Parotid gland (tissue), 1 donor: ENCODE data around the genes MYNN and LRRC34.

GRCh38 chr3:165211669-165212208 is 15.6 kb upstream of the SLITRK3 start:
- PRO-cap = no peak

- PRO-cap = no peak
Observed at GRCh38 chr3:167864527-167864734, 128.9 kb downstream of the SERPINI1 start.

GRCh38 chr3:167870688-167871153 is 135.2 kb downstream of the SERPINI1 start:
- PRO-cap = no peak

GRCh38 chr3:168859179-168859661 is 763.5 kb upstream of the GOLIM4 start:
- PRO-cap = no peak

GRCh38 chr3:168878099-168878461 is 782.4 kb upstream of the GOLIM4 start:
- PRO-cap = no peak

DNA sequence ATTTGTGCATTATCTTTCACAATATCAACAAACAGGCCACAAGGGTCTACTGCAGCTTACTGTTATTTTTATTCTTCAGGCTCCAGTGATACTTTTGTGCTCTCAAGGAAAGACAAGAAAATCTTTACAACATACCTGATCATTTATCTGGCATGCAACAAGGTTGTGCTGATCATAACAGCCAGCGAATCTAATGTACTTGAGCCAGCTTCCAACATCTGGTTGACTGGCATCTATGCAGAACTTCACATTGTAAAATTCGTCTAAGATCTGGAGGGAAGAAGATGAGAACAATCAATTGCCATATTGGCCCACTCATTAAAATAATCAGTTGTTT is 520.0 kb downstream of the MECOM start:
- PRO-cap = no peak

GRCh38 chr3:169266983-169267435 is 396.5 kb downstream of the MECOM start:
- PRO-cap = no peak

- PRO-cap = no peak
Observed at GRCh38 chr3:169307214-169307717, 356.2 kb downstream of the MECOM start.

DNA sequence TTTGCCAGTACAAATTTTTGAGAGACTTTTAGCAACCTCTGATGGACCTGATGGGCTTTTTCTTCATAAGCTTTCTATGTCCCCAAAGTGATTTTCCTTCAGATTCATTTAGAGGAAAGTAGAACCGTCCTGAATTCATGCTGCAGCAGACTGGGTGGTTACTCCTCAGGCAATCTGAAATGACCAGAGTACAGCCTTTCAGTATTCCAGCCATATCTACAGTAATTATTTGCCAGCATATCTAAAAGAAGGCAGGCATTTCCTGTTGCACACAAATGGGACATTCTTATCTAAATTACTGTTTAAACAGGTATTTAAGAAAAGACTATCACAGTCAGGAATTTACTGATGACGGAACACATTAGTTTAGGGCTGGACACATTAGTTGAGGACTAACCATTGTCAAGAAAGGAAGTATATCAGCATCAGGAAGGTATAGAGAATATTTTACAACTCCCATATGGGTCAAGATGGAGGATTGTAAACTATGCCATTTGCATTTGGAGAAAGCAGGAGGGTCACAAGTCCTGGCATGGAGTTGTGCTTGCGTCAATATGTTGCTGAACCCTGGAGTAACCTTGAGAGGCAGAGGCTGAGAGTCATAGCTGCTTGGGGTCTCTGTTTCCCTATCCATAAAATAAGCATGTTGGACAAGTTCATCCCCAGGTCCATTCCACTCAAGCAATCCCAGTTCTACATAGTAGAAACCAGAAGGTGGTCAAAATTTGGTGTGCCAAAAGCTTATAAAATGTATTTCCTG is 273.8 kb downstream of the MECOM start:
- PRO-cap = no peak

- PRO-cap = bidirectional peak, plus-strand start at chr3:169772841, minus-strand start at chr3:169772821; bidirectional peak, plus-strand start at chr3:169773410, minus-strand start at chr3:169773330
Observed at GRCh38 chr3:169772559-169773510, at the start of gene MYNN. TSS of gene MYNN (plus strand) at chr3:169773396.

DNA sequence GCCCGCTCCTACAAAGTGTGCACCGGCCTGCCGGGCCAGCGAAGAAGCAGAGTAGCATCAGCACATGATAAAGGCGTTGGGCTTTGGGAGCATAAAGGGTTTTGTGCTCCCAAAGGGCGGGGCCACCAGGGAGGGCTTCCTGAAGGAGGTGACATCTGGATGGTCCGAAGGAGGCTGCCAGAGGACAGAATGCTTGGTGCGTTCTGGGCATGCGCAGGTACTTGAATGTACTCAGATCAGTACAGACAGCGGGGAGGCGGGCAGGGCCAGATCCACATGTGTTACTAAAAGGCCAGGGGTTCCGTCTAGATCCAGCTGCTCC is at the start of gene LRRC34:
Gene LRRC34, minus strand, starts transcription at position 75 of the 322 bp plus-strand sequence.
- PRO-cap = no peak

DNA sequence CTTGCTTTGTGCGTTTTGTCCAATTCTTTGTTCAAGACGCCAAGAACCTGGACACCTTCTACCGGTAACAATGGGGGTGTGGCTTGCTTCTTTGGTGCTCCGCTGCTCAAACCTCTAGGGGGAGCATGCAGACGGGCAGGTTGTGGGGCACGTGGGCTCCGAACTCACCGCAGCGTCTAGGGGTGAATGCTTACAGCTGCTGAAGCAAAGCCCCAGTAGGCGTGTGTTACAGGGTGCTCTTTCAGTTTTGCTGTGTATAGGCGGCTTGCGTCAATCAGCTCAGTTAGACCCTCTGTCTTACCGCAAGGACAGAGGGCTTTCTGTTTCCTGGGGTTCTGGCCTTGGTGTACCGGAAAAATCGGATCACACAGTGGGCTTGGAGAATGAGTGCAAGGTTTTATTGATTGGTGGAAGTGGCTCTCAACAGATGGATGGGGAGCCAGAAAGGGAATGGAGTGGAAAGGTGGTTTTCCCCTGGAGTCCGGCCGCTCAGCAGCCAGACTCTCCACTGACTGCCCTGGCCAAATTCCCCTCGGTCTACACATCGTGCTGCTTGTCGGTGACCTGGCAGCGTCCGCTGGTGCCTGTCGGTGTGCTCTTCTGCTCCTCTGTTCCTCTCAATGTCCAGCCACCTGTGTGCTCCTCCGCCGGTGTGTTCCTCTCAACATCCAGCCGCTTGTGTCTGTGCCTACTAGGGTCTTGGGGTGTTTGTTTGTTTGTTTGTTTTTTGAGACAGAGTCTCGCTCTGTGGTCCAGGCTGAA is 1.3 kb upstream of the LRRC34 start:
- PRO-cap = no peak

- PRO-cap = no peak
Observed at GRCh38 chr3:169940647-169940848, 26.1 kb upstream of the SEC62 start.

DNA sequence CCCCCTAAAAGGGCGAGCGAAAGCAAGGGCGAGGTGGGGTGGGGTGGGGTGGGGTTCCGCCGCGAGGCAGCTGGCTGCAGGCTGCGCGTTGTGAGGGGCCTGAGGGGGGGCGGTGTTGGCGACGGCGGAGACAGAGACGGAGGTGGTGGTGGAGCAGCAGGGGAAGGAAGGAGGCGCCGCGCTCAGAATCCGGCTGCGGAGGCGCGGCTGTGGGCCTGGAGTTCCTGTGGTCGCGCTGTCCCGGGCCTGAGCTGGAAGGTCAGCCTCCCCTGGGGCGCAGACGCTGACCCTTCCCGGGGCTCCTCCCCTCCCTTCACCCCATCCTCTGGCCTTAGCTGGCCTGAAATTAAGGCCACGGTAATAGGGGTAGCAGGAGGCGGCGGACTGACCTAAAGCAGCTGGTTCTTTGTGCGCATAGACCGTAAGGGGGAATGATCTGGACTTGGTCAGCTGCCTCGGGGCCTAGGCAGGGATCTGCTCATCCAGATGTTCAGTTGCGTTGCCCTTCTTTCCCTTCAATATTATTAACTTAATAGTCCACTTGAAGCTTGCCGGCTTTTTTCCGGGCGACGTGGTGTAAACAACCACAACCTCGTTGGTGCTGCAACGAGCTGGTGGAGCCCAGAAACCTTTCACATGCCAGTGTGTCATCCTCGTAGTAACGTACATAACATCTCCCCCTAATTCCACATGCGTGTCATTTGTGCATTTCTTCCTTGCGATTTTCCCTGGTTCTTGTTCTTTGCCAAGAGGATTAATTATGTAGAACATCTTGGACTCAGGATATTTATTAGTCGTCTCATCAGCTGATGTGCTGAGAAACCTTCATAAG is 532 bp downstream of the SEC62 start:
- PRO-cap = unidirectional peak, plus-strand start at position 149 of the sequence; bidirectional peak, plus-strand start at position 360 of the sequence, minus-strand start at position 317 of the sequence

- PRO-cap = no peak
Observed at GRCh38 chr3:169968152-169968716, 1.6 kb downstream of the SEC62 start.

- PRO-cap = no peak
Observed at GRCh38 chr3:169975452-169975753, 8.8 kb downstream of the SEC62 start.

DNA sequence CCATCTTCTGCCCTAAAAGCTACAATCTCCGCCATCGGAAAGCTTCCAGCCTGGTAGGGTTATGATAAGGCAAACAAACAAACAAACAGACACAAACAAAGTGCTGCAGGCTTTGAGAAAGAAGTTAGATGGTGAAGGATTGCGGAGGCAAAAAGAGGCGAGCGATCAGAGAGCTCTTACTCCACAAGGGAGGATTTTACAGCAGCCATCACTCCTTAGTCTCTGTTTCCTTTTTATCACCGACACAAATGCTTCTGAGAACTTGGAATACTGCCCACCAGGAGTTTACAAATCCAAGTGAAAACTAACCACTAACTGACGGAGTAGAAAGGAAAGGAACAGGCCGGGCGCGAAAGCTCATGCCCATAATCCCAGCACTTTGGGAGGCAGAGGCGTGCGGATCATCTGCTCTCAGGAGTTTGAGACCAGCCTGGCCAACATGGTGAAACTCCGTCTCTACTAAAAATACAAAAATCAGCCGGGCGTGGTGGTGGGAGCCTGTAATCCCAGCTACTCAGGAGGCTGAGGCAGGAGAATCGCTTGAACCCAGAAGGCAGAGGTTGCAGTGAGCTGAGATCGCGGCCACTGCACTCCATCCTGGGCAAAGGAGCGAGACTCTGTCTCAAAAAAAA is 35.5 kb upstream of the GPR160 start:
- PRO-cap = unidirectional peak, plus-strand start at position 318 of the sequence

GRCh38 chr3:170075546-170075875 is 37.7 kb downstream of the GPR160 start:
- PRO-cap = no peak

DNA sequence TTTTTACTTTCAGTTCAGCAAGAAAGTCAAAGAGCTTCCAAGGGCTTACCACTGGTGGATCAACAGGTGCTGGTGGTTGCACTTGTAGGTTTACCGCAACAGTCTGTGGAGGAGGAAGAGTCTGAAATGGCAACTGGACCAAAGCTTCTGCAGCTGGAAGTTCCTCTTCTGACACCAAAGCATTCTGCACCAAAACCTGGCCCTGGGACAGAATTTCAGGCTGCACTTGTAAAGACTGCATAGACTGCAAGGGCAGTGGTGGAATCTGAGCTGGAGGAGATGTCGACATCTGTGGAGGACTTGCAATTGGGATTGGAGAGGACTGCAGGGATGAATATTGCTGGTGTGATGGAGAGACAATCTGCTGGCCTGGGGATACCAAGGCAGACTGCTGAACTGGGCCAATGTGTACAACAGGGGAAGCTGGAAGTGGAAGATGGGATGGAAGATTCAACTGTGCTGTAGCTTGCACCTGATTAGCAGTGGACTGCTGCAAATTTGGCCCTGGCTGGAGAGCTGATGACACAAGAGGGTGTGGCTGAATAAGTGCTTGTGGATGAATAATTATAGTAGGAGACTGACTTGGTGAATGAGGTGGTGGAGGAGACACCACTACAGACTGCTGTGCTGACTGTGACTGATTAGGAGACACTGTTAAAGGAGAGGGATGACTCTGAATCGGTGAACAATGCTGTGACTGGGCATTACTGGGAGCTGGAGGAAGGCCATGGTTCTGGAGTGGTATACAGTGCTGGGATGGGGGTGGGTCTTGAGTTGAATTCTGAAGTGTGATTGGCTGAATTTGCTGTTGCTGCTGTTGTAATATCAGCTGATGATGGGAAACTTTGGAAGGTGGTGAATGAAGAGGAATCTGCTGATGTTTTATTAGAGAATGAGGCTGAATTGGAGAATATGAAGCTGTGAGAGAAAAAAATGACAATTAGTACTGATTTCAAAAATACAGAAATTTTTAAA is 52.6 kb downstream of the PHC3 start:
- PRO-cap = no peak

GRCh38 chr3:170320522-170321010 is 36.9 kb upstream of the SKIL start:
- PRO-cap = no peak